ENCODE measurements around the genes ANKRD55 and GAPT.

DNA sequence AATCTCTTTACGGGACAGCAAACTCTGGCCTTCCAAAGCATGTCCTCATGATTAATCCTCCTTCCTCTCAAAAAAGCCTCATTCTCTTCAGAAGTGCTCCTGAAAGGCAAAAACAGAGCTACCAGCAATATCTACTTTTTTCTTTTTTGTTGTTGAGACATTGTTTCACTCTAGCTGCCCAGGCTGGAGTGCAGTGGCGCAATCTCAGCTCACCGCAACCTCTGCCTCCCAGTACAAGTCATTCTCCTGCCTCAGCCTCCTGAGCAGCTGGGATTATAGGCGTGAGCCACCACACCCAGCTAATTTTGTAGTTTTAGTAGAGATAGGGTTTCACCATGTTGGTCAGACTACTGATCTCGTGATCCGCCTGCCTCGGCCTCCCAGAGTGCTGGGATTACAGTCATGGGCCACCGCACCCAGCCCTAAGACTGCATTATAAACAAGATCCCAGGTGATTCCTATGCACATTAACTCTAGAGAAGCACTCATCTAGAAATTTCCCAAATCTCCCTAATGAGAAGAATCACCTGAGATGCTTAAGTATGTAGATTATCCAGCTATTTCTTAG lies 17.0 kb downstream of the PLPP1 start:
- PRO-cap = no peak

GRCh38 chr5:55599273-55600145 lies 64.7 kb upstream of the PLPP1 start:
- PRO-cap = no peak

GRCh38 chr5:55993573-55994345 lies 1.0 kb downstream of the IL6ST start:
- PRO-cap = no peak

GRCh38 chr5:55995088-55995917 lies 540 bp upstream of the IL6ST start:
- PRO-cap = bidirectional peak, plus-strand start at chr5:55995199, minus-strand start at chr5:55994951

DNA sequence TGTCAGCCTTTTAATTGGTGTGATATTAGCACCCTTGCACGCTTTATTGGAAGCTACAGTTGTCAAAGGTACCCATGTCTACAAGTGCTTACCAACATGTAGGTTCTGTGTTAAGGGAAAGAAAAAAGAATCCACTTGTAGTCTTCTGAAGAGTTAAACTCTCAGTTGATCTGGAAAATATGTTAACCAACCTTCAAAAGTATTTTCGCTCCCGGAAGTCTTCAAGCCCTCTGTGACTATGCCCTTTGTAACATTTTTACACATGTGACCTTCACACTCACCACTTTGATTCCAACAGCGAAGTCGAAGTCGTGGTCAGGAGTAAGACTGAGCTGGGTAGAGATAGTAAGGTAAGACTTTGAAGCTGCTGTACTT lies 64.0 kb upstream of the IL6ST start:
- PRO-cap = no peak

- PRO-cap = no peak
Observed at GRCh38 chr5:56126910-56127194, 106.3 kb downstream of the ANKRD55 start.

- PRO-cap = no peak
Observed at GRCh38 chr5:56156589-56157723, 76.2 kb downstream of the ANKRD55 start.

- PRO-cap = no peak
Observed at GRCh38 chr5:56233146-56233447, at the start of gene ANKRD55. ANKRD55 (minus strand) TSS chr5:56233330.

DNA sequence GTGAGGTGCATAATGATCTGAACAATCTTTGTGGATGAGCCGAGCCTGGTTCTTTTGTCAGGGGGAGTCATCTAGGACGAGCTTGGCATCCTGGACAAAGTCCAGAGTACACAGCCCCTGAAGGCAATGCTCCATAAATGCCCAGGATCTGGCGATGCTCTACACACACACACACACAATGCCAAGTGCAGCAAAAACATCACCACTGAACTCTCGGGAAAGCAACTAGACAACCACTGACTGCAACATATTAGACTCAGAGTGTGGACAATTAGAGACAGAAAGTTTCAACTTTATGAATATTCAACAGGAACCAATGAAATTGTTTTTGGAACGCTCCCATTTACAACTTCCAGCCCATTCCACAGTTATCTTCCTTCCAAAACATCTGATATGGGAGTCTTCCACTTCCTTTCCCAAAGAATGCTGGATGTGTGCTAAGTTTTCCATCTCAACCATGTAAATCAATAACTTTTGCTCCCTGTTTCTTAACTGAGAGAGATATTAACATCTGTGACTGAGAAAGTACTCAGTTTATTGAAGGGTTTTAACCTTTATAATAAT lies 227.6 kb upstream of the ANKRD55 start:
- PRO-cap = no peak

DNA sequence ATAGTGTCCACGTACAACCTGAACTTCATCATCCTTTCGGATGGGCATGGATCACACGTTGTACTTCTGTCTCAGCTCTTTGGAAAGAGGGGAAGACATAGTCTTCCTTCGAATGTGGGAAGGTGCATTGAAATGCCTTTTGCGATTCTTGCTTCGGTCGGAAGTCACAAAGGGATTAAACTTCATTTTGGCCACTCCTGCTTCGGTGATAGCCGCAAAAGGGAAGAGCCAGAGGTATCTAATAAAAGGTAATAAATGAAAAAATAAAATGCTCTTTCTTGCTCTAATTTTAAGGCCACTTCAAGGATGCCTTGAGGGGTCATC lies 271.7 kb upstream of the ANKRD55 start:
- PRO-cap = no peak

- PRO-cap = no peak
Observed at GRCh38 chr5:56735869-56736694, 79.3 kb upstream of the MAP3K1 start.

DNA sequence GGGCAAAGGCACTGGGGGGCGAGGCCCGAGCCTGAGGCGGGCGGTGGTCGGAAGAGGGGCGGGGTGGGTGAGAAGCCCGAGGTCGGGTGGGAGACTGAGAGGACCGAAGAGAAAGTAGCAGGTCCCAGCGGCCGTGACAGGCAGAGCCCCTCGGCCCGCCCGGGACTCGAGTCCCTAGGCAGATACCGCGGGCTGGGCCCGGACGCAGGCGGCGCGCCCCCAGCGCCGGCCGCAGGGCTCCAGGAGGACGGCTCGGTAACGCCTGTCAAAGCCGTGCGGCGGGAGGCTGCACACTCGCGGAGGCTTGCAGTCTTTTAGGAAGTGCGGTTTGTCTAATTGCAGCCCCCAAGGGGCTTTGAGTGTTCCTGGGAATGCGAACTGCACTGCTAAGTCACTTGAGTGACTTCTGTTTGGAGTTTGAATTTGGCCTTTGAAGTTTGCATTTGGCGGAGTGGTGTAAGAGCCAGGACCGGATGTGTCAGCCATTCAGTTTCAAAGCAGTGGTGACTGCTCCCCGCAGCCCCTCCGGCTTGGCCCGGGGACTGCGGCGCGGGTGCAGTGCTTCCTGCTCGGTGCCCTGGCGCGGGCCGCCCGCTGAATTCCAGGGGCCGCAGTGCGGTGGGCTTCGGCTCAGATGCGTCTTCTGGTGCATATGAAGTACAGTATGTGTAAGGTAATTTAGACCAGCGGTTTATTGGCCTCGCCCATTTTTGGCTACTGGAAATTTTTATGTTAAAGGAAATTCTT lies 1.3 kb downstream of the MAP3K1 start:
- PRO-cap = no peak

GRCh38 chr5:56896693-56897111 lies 12.7 kb upstream of the SETD9 start:
- PRO-cap = no peak

GRCh38 chr5:57054694-57055253 lies 102.9 kb upstream of the MIER3 start:
- PRO-cap = no peak

DNA sequence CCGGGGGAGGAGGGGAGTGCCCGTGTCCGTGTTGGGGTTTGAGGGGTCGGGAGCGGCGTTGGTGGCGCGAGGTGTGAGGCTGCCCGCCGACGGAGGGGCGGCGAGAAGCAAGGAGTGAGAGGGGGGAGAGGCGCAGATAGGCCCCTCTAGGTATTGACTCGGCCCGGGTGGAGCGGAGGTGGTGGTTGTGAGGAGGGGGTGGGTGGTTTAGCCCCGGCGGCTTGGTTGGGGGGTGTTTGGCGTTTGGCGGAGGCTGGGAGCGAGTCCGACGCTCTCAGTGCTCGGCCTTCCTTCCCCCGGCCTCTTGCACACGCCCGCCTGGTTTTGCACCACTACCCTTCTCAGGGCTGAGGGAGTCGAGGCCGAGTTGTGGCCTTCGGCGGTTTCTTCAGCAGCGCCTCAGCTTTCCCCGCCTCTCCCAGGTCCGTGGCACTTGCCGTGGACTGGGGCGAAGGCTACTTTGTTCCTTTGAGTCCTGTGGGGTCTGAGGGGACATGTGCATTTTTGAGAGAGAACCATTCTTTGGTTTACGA lies 451 bp downstream of the GPBP1 start:
- PRO-cap = no peak

DNA sequence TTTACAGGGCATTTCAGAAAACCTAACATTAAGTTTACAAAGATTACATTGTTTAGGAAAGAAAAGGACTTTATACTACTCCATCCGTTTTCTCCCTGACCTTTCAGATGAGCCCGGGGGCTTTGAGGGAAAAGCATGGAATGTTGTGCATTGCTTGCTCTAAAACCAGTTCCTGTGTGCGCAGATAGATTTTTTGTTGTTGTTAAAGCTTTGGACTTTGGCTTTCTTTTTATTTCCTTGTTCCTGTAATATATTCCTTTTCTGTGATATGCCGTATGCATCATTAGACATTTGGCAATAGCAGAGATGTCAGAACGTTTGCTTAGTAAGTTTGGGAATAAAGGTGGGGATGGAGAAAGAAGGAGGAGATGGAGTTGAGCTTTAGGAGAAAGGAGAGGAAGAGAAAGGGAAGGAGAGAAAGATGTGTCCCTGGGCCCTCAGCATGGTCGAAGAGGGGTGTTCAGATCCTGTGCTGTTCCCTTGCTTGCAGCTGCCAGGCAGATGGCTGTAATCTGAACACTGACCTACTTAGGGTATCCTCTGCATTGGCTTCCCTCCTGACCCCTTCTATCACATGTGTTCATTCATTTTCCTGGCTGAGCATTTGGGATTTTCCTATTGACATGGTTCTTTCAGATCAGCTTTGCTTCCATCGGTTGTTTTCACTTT lies 26.3 kb downstream of the ACTBL2 start:
- PRO-cap = no peak

GRCh38 chr5:57650332-57650962 lies 167.8 kb upstream of the ACTBL2 start:
- PRO-cap = no peak

DNA sequence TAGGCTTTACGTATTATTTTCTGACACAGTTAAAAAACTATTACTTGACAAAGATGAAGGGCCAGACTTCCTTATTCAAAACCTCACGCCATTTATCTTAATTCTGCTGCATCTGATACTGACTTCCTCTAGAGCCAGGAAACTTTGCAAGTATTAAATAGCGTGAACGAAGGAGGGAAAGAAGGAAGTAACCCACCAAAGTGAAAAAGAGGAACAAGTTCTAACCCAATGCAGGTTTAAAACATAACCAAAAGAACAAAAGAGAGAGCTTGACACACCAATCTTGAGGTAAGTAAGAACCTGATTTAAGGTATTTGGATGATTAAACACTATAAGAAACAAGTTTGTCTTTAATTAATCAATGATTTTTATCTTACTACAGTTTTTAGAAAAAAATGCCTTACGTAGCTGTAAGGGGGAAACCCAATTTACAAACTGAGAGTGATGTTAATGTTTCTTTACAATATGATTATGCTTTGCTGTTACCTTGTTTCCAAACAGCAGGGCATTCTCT lies at the start of gene GAPT:
Gene GAPT (plus strand): TSS at position 182 of the 514 bp plus-strand sequence.
- PRO-cap = no peak

GRCh38 chr5:58936786-58937870 lies 354.3 kb downstream of the RAB3C start:
- PRO-cap = no peak

- PRO-cap = no peak
Observed at GRCh38 chr5:58982929-58983455, 400.1 kb downstream of the RAB3C start.